ENCODE measurements around a stretch of chr22.

GRCh38 chr22:50256879-50257450 lies 4.5 kb downstream of the MAPK12 start:
- PRO-cap, result no peak

DNA sequence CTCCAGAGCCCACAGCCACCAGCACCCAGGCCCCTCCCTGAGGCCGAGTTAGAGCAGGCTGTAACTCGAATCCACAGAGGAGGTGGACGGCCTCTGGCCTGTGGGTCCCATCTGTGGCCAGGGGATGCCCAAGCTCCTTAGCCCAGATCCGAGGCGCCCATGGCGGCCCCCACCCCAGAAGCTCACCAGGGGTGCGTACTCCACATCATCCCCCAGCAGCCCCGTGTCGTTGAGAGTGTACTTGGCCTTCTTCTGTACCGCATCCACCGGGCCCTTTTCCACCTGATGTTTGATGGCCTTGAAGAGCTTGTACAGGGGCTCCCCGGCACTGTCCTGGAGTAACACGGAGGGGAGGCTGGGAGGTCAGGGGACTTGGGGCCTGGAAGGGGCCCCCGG lies 9.3 kb upstream of the MAPK11 start:
- PRO-cap, result no peak

- PRO-cap, result bidirectional peak, plus-strand start at chr22:50314678, minus-strand start at chr22:50314543
Measured at GRCh38 chr22:50314279-50315146, 7.1 kb upstream of the PLXNB2 start.

DNA sequence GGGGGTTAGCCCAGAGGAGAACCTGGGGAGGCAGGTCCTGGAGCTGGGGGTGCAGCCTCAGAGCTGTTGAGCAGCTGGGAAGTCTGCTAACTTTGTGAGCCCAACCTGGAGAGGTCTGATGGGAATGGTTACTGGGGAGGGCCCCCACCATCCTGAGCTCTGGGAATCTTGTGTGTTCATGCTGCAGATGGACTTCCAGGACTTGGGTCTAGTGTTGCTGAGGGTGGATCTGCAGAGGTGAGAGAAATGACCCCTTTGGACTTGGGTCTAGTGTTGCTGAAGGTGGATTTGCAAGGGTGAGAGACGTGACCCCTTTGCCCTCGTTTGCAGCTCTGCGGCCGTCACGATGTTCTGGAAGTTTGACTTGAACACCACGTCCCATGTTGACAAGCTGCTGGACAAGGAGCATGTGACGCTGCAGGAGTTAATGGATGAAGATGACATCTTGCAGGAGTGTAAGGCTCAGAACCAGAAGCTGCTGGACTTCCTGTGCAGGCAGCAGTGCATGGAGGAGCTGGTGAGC lies 50.5 kb downstream of the PPP6R2 start:
- PRO-cap, result no peak

GRCh38 chr22:50446714-50447741 lies 27.8 kb downstream of the SBF1 start:
- PRO-cap, result no peak

GRCh38 chr22:50460958-50461471 lies 13.8 kb downstream of the SBF1 start:
- PRO-cap, result no peak

DNA sequence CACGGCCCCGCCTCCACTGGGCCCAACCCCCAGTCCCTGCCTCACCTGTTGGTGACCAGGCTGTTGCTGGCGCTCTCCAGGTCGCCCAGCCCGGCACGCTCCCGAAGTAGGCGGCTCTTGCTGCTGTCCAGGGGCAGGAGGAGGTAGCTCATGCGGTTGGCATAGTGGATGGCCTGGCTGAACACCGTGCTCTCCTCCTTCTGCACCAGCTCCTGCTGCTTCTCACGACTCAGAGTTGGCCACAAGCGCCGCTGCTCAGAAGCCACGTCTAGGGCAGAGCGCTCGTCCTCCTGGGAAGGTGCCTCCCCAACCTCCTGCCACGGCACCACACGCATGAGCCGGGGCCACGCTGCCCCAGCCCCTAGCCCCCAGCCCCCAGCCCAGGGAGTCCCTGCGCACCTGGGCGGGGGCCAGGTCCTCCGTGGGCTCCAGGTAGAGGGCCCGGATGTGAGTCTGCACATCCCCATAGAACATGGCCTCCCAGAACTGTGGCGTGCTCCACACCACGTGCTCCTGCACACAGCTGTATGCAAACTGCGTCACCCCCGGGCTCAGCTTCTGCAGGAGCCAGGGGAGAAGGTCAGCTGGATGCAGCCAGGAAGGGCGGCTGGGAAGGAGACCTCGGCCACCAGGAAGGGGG lies 12.6 kb downstream of the SBF1 start:
- PRO-cap, result no peak

GRCh38 chr22:50470453-50471194 lies 4.2 kb downstream of the SBF1 start:
- PRO-cap, result no peak

GRCh38 chr22:50481633-50482774 lies 661 bp downstream of the ADM2 start:
- PRO-cap, result no peak

DNA sequence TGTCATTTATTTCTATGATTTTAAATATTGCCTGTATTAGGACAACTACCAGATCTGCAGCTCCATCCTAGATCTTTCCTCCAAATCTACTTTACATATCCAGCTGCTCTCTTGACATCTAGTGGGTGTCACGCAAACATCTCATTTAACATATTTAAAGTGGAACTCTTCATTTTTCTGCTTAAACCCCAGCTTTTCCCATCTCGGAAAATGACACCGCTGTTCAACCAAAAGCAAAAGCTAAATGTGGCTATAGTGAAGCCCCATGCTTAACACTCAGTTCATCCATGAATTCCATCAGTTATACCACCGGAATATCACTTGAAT lies 1.2 kb downstream of the NCAPH2 start:
- PRO-cap, result no peak

- PRO-cap, result no peak
Measured at GRCh38 chr22:50524466-50524684, 1.0 kb downstream of the SCO2 start.

DNA sequence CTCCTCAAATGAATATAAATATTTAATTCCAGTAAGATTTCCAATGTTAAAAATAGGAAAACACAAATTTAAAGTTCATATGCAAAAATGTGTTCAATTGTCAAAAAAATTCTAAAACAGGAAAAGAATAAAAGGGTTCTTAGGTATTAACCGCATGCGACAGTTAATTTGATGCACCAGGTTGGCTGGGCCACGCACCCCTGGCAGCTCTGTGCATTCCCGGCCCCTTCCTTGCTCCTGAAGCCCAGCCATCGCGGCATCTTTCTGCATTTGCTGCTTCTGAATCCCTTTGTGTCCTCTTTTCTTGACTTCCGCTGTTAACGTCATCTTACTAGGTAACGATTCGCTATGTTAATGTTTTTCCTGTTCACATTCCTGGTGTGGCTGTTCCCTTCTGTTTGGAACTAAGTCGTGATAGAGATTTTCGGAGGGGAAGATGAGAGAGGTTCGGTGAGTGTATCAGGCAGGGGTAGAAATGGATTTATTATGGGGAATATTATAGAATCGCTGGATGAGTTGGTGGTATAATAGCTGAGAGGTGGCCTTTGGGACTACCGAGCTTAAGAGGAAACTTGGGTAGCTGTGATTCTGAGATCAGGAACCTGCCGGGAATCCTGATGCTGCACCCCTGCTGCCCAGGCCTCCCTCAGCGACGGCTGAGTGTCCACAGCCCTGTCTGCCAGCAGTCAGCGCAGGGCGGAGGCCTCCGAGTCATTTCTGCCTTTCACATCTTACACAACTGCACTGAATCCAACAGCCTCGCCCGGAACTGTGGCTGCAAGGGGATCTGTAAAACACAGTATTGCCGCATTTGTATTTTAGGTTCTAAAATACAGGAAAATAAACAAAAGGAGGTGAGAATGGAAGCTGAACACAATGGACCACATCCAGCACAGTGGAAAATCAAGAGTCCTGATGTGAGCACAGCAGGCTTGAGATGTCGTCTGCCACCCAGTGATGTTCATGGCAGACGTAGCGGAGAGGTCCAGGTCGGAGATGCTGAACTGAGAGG lies 5.7 kb upstream of the ODF3B start:
- PRO-cap, result bidirectional peak, plus-strand start at position 744 of the sequence, minus-strand start at position 658 of the sequence

DNA sequence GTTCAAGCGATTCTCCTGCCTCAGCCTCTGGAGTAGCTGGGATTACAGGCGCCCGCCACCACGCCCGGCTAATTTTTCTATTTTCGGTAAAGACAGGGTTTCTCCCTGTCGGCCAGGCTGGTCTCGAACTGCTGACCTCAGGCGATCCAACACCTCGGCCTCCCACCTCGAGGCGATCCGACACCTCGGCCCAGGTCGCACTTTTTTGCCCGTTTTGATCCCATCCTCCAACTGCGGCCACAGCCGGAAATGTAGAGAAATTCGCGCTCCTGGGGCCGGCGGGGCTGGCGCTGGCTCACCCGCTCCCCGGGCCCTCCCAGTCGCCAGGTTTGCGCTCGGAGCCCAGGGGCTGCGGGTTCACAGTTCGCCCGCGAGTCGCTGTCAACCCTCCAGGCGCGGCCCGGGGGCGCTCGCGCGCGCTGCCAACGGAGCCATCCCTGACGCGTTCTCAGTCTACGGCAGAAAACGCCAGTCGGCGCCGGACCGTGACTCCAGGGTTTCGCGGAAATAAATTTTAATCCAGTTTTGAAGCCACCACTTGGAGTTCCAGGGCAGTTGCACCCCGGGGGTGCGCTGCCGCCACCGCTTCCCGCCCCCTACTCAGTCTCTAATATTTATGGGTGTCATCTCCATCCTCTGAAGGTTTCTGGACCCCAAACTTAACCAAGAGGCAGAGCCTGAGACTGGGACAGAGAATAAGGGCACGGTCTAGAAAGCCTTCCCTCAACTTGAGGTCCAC lies 1.6 kb upstream of the KLHDC7B start:
- PRO-cap, result bidirectional peak, plus-strand start at position 451 of the sequence, minus-strand start at position 331 of the sequence

DNA sequence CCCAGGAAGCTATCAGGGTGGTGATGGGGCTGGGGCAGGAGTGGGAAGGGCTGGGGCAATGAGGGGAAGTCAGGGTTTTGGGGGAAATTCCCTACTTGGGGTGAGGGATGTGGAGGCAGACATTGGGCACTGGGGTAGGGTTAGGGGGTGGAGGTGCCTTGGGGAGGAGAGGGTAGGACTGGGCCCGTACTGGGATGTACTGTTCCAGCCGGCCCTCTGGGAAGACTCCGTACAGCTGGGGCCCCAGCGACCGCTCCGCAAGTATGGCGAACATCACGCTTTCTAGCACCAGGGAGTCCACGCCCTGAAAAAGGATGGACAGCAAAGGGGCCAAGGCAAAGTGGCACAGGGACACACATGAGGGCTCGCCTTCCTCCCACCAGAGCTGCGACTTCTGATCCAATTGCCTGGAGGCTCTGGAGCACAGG lies 1.1 kb downstream of the CHKB start:
- PRO-cap, result no peak

DNA sequence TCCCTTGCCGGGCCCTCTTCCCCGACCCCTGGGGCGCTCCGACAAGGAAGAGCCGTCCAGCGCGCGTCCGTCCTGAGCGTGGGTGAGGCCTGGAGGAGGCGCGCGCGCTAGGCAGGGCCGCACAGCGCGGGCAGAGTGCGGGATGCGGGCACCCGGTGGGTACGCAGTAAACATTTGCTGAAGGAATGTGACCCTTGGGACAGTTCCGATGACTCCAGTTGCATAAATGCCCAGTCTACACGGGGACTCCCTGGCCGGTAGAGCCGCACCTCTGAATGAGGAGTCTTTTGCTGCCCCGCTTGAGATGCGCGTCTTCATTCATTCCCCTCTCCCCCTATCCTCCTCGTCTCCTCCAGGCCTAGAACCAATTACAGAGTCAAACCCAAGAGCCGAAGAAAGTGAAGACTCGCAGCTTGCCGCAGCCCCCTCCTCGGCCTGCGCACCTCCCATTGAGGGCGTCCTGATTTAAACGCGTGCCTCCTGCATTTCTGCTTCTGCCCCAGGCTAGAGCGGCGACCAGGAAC lies 655 bp upstream of the CHKB start:
- PRO-cap, result no peak

- PRO-cap, result unidirectional peak, plus-strand start at chr22:50612949
Measured at GRCh38 chr22:50612344-50613063, 11.9 kb downstream of the MAPK8IP2 start.

GRCh38 chr22:50620667-50621908 lies 6.9 kb downstream of the ARSA start:
- PRO-cap, result bidirectional peak, plus-strand start at chr22:50621441, minus-strand start at chr22:50621140; bidirectional peak, plus-strand start at chr22:50621834, minus-strand start at chr22:50621696

GRCh38 chr22:50622589-50623560 lies 5.1 kb downstream of the ARSA start:
- PRO-cap, result bidirectional peak, plus-strand start at chr22:50623251, minus-strand start at chr22:50623140

DNA sequence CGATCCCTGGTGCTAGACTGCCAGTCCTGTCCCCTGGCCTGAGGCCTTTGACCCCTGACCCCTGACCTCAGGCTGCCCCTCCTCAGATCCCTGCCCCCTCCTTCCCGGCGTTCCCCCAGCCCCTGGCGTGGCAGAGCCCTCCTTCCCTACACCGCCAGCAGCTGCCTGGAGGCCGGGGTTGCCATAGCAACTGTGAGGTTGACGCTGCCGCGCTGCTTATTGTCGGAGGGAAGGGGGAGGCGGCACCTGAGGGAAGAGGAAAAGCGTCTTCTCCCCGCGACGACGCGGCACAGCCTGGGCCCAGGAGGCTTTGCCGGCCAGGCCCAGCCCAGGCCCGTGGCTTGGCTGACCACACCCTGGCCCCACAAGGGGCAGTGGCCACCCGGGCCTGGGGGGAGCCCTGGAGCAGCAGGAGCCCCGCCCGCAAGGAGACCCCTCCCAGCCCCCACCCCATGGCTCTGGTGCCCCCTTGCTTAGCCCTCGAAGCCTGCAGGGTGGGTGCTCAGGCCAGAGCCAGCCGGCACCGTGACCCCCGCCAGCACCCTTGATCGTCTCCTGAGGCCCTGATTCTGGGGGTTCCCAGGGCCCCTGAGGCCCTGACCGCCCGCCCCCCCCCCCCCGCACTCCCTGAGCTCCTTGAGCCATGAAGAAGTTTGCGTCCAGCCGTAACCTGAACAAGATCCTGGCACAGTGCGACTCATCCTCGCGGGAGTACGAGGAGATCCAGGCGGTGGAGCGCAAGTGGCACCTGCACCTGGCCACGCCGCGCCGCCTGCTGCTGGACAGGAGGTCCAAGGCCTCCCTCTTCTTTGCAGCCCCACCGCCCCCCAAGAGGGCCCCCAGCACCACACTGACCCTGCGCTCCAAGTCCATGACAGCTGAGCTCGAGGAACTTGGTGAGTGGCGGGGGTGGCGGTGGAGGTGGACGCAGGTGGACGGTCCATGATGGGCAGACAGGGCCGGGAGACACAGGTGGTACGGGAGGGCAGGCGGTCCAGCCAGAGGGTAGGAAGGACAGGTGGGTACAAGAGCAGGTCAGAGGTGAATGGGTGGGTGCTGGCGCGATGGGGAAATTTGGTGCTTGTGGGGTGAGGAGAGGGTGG lies 32.4 kb upstream of the ACR start:
- PRO-cap, result no peak

DNA sequence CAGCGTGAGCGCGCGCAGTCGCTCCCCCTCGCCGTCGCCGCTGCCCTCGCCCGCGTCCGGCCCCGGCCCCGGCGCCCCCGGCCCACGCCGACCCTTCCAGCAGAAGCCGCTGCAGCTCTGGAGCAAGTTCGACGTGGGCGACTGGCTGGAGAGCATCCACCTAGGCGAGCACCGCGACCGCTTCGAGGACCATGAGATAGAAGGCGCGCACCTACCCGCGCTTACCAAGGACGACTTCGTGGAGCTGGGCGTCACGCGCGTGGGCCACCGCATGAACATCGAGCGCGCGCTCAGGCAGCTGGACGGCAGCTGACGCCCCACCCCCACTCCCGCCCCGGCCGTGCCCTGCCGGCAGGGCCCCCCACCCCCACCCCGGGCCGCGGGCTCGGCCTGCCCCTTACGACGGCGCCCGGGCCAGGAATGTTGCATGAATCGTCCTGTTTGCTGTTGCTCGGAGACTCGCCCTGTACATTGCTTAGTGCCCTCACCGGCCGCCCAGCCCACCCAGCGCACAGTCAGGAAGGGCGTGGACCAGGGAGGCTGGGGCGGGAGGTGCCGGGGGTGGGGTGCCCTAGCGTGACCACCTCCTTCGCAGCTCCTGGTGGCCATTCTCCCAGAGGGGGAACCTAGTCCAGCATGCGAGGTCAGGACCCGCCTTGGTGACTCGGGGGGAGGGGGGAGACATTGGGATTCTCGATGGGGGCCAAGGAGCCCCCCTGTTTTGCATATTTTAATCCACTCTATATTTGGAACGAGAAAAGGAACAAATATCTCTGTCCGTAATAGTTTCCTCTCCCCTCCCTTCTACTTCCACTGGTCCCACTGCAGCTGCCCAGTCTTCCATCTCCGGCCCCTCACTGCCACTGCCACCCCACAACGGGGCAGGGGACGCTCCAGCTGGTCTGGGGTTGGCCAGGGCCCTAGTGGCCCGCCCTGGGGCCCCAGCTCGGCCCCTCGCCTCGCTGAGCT lies 6.7 kb upstream of the ACR start:
- PRO-cap, result no peak